Frontal cortex (tissue), 2 donors: Measurements from ENCODE around the genes EDA, AWAT2, KIF4A and OGT.

GRCh38 chrX:69025937-69026335 lies 139.3 kb downstream of the PJA1 start:
- RAMPAGE, long total RNA: no peak

DNA sequence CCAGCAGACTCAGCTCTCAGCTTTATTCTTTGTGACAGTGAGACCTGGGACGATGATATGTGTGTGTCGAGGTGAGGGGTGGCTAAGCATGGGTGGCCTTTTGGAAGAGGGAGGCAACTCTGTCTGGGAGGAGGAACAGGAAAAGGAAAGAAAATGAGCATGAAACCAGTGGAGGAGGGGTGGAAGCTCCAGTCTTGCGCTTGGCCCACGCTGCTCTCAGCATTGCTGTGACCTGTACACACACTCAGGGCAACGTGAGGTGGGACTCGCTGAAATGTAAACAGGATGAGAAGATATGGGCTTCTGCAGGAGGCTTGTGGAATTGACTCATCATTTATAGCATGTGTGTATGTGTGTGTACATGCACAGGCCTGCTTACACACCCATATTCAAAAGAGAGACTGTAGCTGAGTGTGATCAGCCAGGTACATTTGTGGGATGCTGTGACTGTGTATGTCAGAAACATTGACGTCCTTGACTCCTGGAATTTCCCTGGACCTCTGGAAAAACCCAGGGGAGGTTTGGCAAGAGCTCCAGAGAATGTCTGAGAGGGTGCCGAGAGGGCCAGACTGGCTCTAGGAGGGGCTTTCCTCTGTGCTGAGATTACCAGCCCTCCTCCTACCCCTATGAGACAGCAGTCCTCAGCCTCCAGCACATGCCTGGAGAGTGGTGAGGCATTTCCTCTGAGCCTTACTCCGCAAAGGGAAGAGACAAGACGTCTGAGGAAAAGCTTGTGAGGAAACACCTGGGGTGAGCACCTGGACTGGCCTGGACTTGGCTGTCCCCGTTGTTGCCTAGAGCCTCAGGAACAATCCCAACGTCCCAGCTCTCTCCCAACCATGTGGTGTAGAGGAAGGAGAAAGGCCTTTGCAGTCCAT lies 137.7 kb downstream of the PJA1 start:
- RAMPAGE, long total RNA: no peak

GRCh38 chrX:69153123-69153921 lies 11.9 kb downstream of the PJA1 start:
- RAMPAGE, long total RNA: no peak

DNA sequence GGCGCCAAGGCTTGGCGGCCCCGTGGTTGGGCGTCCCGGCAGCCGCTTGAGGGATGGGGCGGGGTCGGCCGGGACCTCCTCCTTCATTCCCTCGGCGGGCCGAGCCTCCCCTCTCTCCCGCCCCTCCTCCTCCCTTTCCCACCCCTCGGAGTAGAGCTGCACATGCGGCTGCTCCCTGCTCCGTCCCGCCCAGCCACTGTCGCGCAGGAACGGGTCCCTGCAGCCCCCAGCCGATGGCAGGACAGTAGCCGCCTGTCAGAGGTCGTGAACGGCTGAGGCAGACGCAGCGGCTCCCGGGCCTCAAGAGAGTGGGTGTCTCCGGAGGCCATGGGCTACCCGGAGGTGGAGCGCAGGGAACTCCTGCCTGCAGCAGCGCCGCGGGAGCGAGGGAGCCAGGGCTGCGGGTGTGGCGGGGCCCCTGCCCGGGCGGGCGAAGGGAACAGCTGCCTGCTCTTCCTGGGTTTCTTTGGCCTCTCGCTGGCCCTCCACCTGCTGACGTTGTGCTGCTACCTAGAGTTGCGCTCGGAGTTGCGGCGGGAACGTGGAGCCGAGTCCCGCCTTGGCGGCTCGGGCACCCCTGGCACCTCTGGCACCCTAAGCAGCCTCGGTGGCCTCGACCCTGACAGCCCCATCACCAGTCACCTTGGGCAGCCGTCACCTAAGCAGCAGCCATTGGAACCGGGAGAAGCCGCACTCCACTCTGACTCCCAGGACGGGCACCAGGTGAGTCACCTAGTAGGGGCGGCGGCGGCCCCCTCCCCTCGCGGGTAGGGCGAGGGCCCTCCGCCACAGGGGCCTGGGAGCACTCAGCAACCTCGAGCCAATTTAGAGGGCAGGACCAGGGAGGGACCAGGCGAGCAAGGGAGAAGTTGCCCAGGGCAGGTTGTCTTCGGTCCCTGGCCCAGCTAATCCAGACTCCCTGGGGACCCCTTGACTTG lies at the start of gene EDA:
Gene EDA, plus strand, starts transcription at position 132 of the 938 bp plus-strand sequence.
- RAMPAGE, long total RNA: no peak

DNA sequence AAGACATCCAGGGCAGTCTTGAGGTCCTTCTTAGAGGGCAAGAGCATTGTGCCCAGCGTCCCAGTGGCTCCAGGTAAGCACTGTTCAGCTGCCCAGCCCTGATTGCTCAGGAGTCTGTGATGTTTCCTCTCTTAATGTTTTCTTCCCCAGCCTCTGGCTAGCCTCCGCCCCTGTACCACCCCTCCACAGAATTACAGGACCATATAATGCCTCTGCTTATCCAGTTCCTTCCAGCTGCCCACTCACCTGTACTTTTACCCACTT lies at the start of gene AWAT2:
Gene AWAT2, minus strand, starts transcription at position 53 of the 264 bp plus-strand sequence.
- RAMPAGE, long total RNA: no peak

- RAMPAGE, long total RNA: no peak
These were observed 3.9 kb downstream of the IGBP1 start for GRCh38 chrX:70136969-70137634.

DNA sequence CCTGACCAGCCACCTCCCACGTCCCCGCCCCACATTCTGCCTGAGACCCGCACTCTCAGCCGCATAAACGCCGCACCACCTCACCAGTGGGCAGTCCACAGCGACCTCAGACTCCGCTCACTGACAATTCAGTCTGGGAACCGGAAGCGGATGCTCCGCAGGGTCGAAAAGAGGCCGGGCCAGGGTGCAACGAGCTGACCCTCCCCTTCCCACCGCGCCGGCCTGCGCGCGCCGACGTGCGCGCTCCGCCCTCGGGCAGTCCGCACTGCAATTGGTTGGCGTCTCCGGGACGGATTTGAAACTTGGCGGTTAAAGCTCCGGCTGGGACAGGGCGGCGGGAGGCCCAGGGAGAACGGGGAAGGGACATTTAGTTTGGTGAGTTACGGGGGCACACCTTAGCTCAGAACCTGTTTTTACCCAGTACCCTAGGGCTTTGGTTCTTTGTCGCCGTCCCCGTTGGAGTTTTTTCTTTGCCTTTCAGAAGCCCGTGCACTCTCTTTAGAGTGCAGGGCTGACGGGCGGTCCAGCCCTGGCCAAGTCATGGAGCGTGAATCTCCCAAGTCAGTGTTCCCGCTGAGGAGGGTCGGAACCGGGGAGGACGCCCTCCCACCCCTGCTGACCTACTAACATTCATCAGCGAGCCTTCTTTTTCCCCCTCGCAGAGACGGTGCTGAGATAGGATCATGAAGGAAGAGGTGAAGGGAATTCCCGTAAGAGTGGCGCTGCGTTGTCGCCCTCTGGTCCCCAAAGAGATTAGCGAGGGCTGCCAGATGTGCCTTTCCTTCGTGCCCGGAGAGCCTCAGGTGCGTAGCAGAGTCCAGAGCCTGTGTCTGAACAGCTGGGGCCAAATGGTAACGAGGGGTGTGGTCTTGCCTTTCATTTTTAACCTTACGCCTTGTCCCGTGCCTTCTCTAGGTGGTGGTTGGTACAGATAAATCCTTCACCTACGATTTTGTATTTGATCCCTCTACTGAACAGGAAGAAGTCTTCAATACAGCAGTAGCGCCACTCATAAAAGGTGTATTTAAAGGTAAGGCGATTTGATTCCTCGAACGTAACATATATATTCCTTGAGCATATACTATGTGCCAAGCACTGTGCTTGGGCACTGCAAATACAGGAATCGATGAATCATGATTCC lies at the start of gene KIF4A:
Gene KIF4A, plus strand, starts transcription at position 329 of the 1,141 bp plus-strand sequence.
- RAMPAGE, long total RNA: start-site peak on the minus strand centred at position 148 of the sequence, 58 bp wide, 501 and 149 reads in 2 replicates

- RAMPAGE, long total RNA: no peak
These were observed 644 bp downstream of the MED12 start for GRCh38 chrX:71118838-71119641.

DNA sequence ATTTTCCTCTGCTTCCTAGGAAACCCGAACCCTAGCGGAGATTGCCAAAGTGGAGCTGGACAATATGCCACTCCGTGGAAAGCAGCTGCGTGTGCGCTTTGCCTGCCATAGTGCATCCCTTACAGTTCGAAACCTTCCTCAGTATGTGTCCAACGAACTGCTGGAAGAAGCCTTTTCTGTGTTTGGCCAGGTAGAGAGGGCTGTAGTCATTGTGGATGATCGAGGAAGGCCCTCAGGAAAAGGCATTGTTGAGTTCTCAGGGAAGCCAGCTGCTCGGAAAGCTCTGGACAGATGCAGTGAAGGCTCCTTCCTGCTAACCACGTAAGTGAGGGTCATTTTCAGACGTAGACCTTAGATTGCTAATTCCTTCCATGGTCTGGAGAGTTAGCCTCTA lies 7.3 kb upstream of the ITGB1BP2 start:
- RAMPAGE, long total RNA: no peak

GRCh38 chrX:71376812-71377371 lies 10.7 kb downstream of the TAF1 start:
- RAMPAGE, long total RNA: no peak

DNA sequence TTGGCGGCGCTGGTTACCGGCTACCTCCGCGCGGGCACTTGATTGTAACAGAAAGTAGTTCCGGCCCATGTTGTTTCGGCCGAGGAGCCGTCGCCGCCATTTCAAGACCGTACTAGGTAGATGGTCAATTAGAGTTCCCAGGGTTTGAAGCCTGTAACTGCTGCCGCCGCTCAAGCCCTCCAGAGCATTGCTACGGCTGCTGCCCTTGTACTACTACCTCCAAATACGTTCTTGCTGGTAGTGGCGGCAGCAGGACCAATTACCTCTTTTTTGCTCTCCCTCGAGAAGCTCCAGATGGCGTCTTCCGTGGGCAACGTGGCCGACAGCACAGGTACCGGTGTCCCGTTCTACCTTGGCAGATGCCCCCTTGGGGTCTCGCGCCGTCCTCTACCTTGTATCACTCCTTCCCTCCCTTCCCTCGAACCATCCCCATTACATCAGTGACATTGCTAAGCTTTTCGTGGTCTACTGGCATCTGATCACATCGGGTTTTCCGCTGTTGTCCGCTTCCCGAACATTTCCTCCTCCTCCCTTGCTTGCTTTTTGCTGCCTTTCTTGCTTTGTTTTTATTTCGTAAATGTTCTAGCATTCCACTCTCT lies at the start of gene OGT:
Gene OGT, plus strand, starts transcription at position 99 of the 599 bp plus-strand sequence.
- RAMPAGE, long total RNA: no peak

DNA sequence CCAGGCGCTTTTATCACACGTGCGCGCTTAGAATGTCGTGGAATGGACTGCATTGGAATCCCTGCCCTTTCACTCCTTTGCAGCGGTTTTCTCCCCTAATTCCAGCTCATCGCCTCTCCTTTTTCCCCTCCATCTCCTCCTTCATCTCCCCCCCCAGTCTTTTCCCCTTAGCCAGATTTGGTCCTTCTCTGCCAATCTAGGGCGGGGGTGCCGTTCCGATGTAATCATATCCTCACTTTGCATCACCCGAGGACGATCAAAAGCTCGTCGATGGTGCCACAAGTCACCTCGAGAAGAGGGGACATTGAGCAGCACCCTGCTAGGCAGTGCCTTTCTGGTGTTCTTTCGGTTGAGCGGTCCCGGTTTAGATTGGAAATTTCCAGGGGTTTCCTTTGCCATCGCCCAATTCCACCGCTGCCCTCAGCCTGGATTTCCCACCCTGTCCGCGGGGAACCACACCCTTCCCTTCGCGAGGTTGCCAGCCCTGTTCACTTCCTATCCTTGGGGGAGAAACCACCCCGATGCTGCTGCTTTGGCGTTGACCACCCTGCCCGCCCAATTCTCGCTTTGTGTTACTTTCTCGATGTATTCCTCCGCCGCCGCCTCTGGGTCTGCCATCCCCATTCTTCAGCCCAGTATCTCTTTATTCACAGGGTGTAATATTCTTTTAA lies 836 bp downstream of the OGT start:
- RAMPAGE, long total RNA: no peak

DNA sequence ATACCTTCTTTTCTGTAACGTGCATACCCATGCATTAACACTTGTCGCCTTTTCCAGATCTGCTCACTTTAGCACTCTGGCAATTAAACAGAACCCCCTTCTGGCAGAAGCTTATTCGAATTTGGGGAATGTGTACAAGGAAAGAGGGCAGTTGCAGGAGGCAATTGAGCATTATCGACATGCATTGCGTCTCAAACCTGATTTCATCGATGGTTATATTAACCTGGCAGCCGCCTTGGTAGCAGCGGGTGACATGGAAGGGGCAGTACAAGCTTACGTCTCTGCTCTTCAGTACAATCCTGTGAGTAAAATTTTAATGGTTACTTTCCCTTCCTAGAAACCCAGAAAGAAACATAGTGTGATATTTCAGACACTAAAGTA lies 4.9 kb downstream of the OGT start:
- RAMPAGE, long total RNA: no peak

GRCh38 chrX:71991080-71991552 lies 80.5 kb downstream of the NHSL2 start:
- RAMPAGE, long total RNA: no peak

DNA sequence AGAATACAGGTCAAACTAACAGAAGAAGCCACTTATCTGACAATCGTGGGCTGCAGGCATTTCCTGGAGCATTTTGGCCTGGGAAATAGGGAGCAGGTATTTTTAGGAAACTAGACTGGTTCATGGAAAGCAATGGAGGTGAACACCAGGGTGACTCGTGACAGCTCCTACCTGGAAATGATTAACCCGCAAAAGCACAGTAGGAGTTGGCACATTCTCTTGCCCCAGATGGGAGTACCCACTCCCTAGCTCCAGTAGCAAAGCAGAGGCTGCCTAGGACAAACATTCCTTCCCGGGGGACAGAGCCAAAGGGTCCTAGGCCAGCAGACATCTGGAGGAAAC lies 78.8 kb upstream of the PIN4 start:
- RAMPAGE, long total RNA: no peak

DNA sequence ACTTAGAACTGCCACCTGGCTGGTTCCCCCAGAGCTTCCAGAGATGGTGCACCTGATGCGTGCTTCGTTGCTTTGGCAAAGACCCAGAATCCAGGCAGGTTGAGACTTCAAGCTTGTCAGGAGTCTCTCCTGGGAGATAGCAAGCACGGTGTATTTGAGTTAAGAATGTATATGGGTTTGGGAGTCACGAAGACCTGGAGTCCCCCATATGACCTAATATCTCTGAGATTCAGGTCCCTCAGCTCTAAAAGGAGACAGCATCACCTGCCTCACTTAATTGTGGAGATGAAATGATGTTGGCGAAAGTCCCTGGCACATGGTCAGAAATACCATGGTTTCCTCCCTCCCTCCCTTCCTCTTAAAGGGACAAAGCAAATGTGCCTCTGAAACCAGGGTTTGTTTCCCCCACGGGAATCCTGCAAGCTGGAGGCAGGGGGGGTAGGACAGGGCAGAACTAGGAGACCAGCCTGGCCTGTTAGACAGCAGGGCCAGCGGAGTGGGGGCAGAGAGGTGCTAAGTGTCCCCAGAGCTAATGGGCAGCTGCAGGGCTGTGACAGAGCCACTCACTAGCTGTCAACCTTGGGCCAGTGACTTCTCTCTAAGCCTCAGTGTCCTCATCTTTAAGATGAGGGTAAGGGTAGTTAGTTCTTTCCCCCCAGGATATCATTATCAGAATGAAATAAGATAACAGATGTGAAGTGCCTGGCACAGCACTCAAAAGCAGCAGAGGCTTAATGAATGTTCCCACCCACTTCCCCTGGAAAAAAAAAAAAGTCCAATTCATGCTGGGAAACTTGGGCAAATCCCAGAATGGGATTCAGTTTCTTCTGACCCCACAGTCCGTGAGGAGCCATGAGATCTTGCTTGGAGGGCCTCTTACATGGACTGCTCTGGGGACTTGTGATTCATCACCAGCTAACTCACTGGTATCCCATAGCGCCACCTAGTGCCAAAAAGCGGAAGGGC lies 55.5 kb upstream of the PIN4 start:
- RAMPAGE, long total RNA: no peak

- RAMPAGE, long total RNA: no peak
These were observed 51.1 kb upstream of the PIN4 start for GRCh38 chrX:72130199-72131090.

GRCh38 chrX:72255212-72256031 lies 16.6 kb upstream of the ERCC6L start:
- RAMPAGE, long total RNA: no peak

DNA sequence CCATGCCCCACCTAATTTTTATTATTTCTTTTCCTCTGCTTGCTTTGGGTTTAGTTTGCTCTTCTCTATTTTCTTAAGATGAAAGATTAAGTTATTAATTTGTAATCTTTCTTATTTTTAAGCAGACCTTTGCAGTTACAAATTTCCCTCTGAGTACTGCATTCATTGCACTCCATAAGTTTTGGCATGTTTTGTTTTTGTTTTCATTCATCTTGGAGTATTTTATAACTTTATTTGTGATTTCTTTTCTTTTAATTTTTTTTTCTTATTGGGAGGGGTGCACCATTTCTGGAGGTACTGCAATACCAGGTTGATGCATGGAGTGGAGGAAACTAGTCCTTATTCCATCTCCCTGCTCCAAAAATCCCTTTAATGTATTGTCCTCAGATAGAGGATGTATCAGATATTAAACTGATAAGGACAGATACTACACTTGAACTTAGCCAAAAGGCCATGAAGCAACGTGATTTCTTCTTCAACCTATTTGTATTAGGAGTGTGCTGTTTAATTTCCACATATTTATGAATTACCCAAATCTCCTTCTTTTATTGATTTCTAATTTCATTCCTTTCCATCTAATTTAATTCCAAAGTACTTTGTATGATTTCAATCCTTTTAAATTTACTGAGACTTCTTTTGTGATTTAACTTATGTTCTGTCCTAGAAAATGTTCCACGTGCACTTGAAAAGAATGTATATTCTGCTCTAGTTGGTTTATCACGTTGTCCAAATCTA lies 71.2 kb upstream of the CITED1 start:
- RAMPAGE, long total RNA: no peak

GRCh38 chrX:72472643-72473642 lies 99.7 kb downstream of the HDAC8 start:
- RAMPAGE, long total RNA: no peak